M059J (cell line): ENCODE data around the gene HNF1B.

DNA sequence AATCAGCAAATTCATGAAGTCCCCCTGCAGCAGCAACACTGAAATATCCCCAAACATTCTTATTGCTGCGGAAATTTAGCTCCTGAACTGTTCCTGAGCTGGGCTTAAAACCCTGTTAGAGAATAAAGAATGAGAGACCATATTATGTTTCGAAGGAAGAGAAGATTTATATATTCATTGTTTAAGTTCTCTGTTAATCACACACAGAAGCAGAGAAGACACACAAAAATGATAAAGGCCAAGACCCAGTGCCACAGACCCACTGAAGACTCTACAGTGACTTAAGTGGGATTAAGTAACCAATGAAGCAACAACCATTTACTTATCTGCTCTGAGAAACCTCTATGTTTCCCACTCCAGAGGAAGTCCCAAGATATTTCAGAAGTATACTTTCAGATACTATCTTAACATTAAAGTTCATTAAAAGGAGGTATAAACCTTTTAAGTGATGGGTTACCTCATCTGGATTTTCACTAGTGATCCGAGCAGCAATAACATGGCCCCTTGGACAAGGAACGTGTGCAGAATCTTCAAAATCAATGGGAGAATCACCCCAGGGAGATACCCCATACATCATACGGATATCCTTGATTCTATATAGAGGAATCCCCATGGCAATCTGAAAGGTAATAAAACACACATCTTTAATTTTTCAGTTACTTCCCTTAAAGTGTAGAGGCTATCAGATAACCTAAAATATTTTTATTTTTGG, 117.9 kb upstream of the C17orf78 start:
- RAMPAGE, long total RNA, result no peak

DNA sequence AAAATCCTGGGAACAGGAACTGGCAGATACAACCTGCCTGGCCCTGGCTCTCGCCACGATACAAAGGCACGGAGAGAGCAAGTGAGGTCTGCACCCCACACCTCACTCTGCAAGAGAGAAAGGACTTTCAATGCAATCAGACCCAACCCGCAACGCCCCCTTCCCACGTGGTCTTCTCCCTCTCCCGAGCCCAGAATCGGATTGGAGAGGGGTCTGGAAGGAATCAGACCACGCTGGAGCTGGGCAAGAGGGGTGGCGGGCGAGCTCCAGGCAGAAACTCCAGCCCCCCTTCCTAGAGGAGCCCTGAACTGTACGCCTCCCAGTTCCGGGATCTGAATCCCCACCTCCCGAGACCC, 17.4 kb upstream of the C17orf78 start:
- RAMPAGE, long total RNA, result no peak

DNA sequence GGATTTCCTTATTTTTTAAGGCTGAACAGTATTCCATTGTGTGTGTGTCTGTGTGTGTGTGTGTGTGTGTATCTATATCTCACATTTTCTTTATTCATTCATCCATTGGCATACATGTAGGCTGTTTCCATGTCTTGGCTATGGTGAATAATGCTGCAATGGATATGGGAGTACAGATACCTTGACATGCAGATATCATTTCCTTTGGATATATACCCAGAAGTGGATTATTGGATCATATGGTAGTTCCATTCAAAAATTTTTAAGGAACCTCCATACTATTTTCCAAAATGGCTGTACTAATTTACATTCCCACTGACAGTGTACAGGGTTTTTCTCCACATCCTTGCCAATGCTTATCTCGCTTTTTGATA, 6.0 kb downstream of the ACACA start:
- RAMPAGE, long total RNA, result no peak

DNA sequence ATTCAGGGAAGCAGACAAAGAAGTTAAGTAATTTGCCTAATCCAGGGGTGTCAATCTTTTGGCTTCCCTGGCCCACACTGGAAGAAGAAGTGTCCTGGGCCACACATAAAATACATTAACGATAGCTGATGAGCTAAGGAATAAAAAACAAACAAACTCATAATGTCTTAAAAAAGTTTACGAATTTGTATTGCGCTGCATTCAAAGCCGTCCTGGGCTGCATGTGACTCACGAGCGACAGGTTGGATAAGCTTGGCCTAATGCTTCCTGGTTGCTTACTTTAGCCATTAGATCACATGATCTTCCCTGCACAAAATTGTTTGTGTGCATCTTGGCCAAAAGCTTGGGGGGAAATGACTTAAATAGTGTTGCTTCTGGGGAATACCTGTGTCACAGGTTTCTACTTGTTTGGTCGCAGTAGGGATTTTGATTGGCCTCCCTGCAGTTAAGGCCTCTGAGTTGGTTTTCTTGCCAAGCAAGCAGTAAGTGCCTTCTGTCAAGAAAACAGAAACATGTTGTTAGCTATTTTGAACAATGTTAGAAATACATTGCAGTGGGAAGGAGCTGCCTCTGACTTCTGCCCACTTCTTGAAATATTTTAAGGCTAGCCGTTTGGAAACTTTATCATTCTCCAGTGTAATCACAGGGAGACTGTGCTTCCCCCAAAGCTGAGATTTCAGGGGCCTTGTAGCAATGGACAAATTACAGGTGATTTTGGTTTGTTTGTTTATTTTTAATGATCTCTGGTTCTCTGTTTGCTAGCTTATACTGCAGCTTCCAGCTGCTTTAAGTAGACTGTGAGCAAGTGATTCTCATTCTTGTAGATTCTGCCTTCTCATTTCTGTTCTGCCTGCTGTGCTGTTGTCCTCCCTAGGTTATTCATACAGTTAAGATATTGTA, 39.5 kb upstream of the DUSP14 start:
- RAMPAGE, long total RNA, result no peak

GRCh38 chr17:37606104-37606506, 3.1 kb downstream of the SYNRG start:
- RAMPAGE, long total RNA, result no peak

- RAMPAGE, long total RNA, result no peak
These were observed 1.5 kb upstream of the SYNRG start for GRCh38 chr17:37610308-37611486.

DNA sequence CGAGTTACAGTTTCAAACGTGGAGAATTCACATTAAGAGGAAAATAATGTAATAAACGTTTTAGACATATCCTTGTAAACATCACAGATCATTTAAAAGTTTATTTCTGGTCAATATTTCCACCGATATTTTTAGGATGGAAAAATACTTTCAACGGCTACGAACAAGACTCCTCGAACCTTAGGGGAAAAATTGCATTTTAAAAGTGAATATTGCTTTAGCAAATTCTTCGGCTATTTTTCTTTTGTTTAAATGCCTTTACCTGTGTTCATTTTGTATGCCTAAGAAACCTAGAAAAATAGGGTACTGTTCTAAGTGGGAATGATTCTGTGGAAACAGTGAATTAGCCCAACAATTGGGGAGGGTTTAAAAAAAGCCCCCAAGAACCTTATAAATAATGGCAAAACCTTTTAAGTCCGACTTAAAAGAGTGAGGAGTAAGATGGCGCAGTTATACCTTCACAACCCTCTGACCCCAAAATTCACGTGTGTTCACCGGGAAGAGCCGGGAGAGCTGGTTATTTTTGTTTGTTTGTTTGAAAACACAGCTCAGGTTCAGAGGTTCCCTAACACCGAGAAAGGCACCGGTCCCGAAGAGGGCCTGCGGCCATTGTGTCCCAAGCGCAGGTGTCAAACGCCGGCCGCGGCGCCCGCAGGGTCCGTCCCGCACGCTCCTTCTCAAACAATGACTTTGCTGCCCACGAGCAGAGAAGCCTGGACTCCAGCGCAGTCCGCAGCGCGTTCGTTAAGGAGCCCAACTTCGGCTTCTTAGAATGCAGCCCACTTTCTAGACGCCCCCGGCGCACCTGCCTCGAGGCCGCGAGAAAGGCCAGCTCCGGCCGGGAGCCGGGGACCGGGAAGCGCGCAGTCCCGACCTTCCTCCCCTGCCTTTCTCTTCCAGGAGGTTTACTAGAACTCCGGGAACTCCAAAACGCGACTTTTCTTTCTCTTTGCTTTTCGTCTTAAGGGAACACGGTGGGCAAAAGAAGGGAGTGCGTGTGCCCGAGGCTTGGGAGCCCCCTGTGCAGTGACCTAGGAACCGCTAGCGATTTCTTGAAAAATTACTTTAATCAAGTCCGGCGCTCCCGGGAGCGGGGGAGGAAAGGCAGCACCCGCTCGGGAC, 3.0 kb downstream of the HNF1B start:
- RAMPAGE, long total RNA, result no peak

DNA sequence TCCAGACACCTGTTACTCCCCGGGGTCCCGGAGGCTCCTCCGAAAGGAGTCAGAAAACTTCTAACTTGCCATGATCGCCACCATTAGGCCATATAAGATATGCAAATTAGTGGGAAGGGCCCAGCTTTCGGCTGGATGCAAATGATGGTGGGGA, at the start of gene HNF1B:
HNF1B (minus strand) TSS at position 62 of the 154 bp plus-strand sequence.
- RAMPAGE, long total RNA, result no peak

GRCh38 chr17:37844494-37845100, 79.6 kb upstream of the TBC1D3K start:
- RAMPAGE, long total RNA, result no peak

GRCh38 chr17:38320471-38320887, 23.3 kb downstream of the GPR179 start:
- RAMPAGE, long total RNA, result no peak

- RAMPAGE, long total RNA, result no peak
These were observed 23.7 kb downstream of the ARHGAP23 start for GRCh38 chr17:38451586-38452648.

- RAMPAGE, long total RNA, result no peak
These were observed 27.8 kb downstream of the ARHGAP23 start for GRCh38 chr17:38455858-38456708.

DNA sequence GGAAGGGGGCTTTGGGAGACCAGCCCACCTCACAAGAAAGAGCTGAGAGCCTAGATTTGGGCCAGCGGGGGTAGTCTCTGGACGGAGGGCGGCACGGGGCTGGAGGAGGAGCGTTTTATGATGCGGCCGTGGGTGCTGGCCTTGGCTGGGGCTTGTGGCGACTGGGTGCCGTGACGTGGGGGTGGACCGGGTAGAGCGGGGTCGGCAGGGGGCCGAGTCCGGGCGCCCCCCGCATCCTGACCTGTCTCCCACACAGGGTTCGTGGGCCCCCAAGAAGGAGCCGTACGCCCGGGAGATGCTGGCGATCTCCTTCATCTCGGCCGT, 81.4 kb downstream of the ARHGAP23 start:
- RAMPAGE, long total RNA, result no peak

DNA sequence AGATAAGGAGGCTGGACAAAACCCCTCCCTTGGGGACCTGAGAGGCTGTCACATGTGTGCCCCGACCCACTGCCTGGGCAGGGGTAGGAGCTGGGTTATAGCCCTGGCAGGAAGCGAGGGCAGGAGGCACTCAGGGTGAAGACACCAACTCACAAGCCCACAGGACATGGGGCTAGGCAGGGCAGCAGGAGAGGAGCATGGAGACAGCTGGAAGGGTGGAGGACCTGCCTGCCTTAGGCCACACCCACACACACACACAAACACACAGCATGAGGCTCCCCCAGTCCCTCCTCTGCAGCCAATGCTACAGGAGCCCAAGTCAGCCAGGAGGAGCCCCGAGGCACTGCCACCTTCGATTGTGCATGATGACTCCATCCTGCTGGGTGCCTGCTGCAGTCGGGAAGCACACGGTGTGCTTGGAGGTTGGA, 20.7 kb downstream of the SRCIN1 start:
- RAMPAGE, long total RNA, result no peak

DNA sequence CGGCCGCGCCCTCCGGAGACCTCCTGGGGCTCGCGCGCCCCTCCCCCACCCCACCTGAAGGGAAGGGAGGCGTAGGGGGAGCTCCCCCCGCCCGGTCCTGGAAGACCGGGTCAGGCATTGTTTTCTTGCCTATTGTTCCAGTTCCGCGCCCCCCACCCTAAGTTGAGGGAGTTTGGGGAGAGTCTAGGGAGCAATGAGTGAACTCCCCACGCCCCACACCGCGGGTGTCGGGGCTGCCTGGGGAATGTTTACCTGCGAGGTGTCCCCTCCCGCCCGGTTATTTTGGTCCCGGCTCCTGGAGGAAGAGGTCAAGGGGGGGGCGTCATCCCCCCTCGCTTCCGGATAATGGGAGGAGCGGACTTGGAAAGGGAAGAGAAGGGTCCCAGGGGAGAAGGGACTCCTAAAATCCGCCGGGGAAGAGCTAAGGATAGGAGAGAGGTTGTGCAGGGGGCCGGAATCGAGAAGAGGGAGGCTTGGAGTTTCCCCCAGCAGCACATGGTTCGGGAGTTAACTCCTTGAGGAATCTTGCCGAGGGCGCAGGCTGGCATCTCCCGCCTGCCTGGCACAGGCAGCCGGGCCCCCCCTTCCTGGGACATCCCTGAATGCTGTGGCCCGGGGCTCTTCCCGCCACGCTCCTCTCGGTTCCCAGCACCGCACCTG, 859 bp downstream of the MLLT6 start:
- RAMPAGE, long total RNA, result no peak

DNA sequence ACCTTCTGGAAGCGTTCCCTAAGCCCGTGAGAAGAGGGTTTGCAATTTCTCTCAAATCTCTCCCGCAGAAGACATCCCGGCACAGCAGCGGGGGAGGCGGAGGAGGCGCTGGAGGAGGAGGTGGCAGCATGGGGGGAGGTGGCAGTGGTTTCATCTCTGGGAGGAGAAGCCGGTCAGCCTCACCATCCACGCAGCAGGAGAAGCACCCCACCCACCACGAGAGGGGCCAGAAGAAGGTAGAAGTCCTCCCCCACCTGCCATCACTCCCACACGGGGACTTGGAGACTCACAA, 6.7 kb downstream of the MLLT6 start:
- RAMPAGE, long total RNA, result no peak

DNA sequence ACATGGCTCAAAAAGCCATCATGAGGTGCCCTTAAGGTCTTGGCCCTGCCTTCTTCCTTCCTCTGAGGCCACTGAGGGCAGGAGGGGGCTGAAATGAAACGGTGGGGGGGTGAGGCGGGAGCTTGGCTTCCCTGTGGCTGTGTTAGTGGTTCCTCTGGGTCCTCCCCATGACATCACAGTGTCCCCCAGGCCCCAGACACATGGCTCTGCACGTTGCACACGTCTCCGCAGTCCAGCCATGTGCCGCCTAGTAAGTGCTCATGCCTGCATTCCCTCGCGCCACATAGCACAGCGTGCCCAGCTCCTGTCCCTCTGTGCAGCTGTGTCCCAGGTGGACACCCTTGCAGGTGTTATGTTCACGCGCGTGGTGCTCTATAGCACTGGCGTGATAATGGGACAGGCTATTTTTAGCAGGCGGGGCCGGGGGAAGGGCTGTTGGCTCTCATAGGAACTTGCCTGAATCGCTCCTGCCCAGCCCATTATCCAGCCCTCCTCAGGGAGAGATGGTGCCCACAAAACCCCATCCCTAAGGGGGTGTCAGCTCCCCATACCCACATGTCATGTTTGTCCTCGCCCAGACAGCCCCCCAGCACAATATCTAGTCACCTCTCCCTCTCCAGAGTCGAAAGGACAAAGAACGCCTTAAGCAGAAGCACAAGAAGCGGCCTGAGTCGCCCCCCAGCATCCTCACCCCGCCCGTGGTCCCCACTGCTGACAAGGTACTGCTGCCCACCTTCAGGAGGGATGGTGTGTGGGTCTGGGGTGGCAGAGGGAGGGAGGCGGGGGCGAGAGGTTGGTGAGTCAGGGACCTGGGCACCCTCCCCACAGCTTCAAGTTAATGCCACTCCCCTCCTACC, 7.2 kb downstream of the MLLT6 start:
- RAMPAGE, long total RNA, result no peak

DNA sequence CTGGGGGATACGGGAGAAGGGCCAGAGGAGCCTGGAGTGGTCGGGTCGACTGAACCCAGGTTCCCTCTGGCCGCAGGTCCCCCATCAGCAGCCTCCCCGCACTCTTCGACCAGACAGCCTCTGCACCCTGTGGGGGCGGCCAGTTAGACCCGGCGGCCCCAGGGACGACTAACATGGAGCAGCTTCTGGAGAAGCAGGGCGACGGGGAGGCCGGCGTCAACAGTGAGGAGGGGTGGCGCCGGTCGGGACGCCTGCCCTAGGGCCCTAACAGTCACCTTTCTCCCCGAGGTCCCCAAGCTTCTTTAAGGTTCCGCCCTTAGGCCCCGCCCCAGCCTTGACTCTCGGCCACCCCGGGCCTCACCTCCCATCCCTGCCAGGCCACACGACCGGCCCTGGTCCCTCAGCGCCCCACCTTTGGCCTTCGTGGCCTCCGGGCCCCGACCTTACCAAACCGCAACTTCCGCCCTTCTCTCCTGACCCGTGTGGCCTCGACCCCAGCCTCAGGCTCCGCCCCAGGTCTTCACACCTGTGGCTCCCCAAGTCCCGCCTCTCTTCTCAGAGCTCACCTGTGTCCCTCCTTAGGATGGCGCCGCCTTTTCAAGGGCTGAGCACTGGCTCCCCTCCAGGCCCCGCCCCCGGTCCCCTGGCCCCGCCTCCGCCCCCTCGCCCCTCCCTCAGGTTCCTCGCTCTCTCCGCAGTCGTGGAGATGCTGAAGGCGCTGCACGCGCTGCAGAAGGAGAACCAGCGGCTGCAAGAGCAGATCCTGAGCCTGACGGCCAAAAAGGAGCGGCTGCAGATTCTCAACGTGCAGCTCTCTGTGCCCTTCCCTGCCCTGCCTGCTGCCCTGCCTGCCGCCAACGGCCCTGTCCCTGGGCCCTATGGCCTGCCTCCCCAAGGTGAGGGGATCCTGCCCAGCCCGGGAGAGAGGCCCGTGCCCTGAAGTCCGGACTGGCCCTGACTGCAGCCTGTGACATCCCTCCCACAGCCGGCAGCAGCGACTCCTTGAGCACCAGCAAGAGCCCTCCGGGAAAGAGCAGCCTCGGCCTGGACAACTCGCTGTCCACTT, 10.1 kb upstream of the CISD3 start:
- RAMPAGE, long total RNA, result no peak

DNA sequence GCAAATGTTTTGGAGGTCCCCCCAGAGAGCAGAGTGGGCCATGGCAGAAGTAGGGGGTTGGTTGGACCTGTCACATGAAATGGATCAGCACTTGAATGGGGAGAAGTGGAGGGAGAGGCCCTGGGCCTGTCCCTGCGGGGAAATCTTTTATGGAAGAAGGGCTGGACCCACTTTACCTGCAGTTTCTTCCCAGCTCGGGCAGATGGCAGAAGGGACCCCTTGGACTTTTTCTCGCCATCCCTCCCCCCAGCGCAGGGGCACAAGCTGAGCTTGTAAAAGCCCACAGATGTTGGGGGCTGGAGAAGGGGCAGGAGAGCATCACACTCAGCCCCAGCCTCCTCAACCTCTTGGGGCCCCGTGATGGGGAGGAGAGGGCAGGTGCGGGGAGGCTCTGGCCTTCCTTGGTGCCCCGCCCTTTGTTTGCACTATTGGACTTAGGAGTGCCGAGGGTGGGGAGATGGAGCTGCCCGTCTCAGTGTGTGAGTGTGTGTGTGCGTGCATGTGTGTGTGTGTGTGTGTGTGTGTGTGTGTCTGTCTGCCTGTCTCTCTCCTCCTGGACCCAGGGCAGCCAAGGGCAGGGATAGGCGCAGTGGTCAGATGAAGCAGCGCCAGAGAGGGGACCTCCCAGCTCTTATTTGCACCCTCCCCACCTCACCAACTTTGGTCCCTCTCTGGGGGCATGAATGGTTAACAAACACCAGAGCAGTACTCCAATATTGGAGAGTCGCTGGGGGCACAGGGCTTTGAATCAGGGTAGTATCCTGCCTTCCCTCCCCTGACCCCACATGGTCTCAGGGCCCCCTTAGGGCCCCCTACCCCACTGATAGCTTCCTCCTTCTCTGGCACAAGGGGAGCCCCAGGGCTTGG, 4.0 kb upstream of the CISD3 start:
- RAMPAGE, long total RNA, result no peak

GRCh38 chr17:38731795-38732275, 1.7 kb downstream of the CISD3 start:
- RAMPAGE, long total RNA, result no peak